ENCODE measurements around a stretch of chr10.

GRCh38 chr10:6163334-6163495, 39.5 kb upstream of the PFKFB3 start:
- PRO-cap, result no peak
- RAMPAGE, long total RNA, 4 experiments, result no peak in any of the 4 experiments

GRCh38 chr10:6179076-6180304, 23.2 kb upstream of the PFKFB3 start:
- PRO-cap, result no peak
- RAMPAGE, long total RNA, 4 experiments, result no peak in any of the 4 experiments

- PRO-cap, result no peak
- RAMPAGE, long total RNA, 4 experiments, result no peak in any of the 4 experiments
Measured at GRCh38 chr10:6220449-6220777, 17.7 kb downstream of the PFKFB3 start.

DNA sequence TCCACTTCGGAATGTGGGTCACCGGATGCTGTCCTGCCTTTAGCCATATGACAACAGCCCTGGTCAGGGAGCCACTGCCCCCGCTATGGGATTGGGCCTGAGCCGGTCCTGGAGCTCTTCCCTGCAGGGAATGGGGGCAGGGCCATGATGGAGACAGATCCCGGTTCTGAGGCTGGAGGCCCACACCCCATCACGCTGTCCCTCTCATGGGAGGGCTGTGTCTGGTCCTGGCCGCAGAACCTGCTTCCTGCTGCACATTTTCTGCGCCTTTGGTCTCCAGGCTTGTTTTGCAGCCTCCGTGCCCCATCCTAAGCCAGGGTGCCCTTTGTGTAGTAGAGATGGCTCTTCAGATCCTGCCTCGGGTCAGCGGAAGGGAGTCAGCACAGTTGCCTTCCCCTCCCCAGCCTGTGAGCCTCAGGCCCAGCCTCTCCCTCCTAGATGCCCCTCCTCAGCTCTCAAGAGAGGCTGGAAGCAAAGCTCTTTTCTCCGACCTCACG, 22.7 kb downstream of the PFKFB3 start:
- PRO-cap, result no peak
- RAMPAGE, long total RNA, 4 experiments, result no peak in any of the 4 experiments

GRCh38 chr10:6232527-6232917, 29.8 kb downstream of the PFKFB3 start:
- PRO-cap, result no peak
- RAMPAGE, long total RNA, 4 experiments, result no peak in any of the 4 experiments

- PRO-cap, result no peak
- RAMPAGE, long total RNA, 4 experiments, result no peak in any of the 4 experiments
Measured at GRCh38 chr10:6246736-6247308, 44.1 kb downstream of the PFKFB3 start.

DNA sequence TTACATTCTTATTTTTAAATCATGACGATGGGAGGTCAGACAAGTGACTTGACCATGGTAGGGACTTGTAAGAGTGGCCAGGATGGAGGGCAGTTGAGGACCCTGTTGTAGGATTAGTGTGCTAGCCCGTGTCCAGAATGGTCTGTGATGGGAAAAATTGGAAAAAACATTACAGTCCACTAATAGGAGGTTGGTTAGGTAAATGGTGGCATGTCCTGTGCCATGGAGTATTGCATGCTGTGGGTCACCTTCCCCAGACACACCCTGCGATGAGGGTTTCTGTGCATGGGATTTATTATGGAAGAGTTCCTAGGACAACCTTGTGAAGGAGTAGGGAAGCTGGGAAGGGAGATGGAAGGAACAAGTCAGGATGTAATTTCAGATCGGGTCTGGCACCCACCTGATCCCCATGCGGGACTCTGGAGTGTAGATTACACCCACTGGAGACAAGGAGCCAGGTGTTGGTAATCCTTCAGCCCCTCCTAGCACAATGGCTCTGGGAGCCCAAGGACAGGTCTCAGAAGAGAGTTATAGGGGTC, 54.8 kb downstream of the PFKFB3 start:
- PRO-cap, result no peak
- RAMPAGE, long total RNA, 4 experiments, result no peak in any of the 4 experiments

GRCh38 chr10:6274575-6274995, 71.9 kb downstream of the PFKFB3 start:
- PRO-cap, result no peak
- RAMPAGE, long total RNA, 4 experiments, result no peak in any of the 4 experiments

DNA sequence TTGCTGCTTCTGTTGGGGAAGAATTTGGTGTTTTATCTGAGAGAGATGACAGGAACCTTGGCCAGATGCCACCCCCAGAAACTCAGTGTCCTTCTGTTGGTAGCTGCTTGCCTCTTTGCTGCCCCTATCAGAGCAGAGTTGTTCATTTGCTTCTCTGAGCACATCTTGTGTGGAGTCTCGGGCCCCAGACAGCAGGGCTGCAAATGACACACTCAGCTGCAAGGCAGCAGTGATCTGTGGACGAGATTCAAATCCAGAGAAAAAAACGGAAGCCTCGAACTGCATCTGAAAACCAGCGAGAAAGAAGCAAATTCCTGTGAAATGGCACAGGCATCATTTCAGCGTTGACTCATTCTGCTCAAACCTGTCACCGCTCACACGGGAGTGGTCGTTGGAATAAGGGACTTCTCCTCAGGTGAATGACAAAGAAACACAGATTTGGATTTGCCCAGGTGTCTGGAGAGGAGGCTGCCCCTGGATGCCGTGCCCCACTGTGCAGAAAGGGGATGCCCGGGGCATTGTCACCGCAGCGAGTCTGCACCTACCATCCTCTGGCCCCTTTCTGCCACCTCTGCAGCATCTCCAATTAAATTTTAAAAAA, 144.7 kb downstream of the PFKFB3 start:
- PRO-cap, result no peak
- RAMPAGE, long total RNA, 4 experiments, result no peak in any of the 4 experiments

- PRO-cap, result no peak
- RAMPAGE, long total RNA, 4 experiments, result no peak in any of the 4 experiments
Measured at GRCh38 chr10:6401034-6402175, 178.7 kb downstream of the PRKCQ start.

DNA sequence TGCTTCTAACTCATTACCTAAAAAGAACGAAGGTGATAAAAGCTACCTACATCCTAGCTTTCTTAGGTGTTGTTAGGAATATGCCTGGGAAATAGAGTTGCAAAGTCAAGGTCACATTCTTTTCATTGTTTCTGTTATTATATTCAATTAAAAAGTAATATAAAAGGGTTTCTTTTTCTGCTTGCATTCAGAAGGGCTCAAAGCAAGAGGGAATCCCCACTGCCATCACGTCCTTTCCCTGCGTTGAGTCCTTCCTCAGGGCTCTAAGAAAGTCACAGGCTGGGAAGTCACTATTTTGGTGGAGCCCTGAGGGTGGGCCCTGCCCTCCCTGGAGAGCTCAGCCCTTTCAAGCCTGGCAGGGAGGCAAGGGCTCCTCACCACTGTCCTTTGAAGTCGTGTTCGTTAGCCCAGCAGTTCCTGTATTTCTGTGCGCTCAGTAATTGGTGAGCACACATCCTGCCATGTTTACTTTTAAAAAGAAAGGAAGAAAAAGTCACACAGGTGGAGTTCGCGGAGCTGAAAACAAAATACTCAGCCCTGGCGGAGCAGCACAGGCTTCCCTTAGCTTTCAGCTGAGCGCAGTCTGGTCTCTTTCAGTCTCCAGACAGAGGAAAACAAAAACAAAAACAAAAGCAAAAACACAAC, 37.2 kb downstream of the PRKCQ start:
- PRO-cap, result no peak
- RAMPAGE, long total RNA, 4 experiments, result no peak in any of the 4 experiments

DNA sequence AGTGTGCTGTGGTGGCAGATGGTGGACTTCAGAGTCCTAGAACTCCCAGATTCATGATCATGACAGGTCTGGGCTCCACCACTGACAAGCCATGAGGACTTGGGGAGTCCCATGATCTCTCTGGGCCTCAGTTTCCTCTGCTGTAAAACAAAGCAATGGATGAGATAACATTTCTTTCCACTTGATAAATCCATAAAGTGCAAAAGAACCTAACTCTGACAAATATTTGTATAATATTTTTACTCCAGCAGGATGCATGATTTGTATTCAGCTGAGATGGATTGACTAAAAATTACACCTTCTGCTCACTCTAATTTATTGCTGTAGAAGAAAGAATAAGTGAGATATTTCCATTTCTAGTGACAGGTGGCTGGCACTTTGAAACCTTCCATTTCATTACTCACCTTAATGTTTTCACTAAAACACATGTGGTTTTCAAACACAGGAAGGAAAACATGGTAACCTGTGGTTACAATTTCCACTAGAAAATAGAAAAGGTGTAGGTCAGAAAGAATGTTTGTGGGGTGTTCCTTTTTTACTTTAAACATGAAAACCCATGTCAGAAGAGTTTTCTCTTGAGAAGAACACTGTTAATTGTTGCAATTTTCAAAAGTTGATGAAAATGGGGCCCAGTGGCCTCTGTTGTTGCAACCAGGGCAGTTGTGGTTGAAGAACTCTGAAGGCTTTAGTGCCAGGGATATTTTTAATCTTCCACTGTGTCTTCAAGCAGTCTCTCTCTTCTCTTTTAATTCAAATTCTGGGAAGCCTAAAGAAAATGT, 12.0 kb upstream of the PRKCQ start:
- PRO-cap, result no peak
- RAMPAGE, long total RNA, 4 experiments, result no peak in any of the 4 experiments

- PRO-cap, result no peak
- RAMPAGE, long total RNA, 4 experiments, result no peak in any of the 4 experiments
Measured at GRCh38 chr10:6597374-6598002, 17.4 kb upstream of the PRKCQ start.

- PRO-cap, result unidirectional peak, plus-strand start at chr10:7264697
- RAMPAGE, long total RNA, 4 experiments, result no peak in any of the 4 experiments
Measured at GRCh38 chr10:7264066-7264960, 146.5 kb downstream of the SFMBT2 start.

DNA sequence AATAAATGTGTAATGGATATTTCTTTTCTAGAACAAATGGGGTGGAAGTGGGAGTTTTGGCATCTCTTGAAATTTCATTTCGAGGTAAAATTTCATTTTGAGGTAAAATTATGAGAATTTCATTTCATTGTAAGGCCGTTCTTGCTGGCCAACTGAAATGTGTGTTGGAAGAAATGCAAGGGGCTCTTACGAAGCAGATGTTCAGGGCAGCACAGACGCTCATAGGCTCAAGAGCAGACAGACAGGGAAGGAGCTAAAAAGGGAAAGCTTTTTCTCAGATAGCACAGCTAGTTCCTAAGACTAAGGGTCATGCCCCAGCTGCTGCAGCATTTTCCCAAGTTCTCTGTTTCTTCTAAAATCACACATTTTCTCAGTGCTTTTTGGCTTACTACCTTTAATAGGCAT, 65.1 kb upstream of the SFMBT2 start:
- PRO-cap, result unidirectional peak, minus-strand start at position 161 of the sequence
- RAMPAGE, long total RNA, 4 experiments, result no peak in any of the 4 experiments

GRCh38 chr10:7795508-7796265, 7.7 kb downstream of the ATP5F1C start:
- PRO-cap, result no peak
- RAMPAGE, long total RNA, 4 experiments, result no peak in any of the 4 experiments

GRCh38 chr10:7807329-7807777, 11.0 kb upstream of the TAF3 start:
- PRO-cap, result no peak
- RAMPAGE, long total RNA, 4 experiments, result no peak in any of the 4 experiments

GRCh38 chr10:8061057-8062126, 6.9 kb downstream of the GATA3 start:
- PRO-cap, result no peak
- RAMPAGE, long total RNA, 4 experiments, result no peak in any of the 4 experiments

DNA sequence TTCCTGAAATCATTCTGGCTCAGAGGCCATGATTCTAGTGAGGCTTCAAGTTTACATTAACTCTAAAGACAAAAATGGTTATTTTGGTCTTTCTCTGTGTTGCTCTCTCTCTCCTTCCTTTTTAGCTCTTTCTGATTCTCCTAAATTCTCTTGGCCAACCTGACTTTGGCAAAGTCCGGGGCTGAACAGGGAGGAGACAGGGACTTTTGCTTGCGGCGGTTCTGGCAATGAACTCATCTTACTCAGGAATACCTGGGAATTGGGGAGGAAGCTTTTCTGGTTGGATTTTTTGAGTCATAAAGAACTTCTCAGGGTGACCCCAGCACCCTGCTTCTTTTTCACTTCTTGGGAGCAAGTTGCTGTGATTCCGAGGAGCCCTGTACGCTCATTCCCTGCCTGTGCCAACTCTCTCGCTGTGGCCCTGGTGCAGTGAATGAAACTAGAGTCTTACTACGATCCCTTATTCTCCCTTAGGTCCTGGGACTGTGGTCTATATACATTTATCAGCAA, 16.0 kb downstream of the GATA3 start:
- PRO-cap, result no peak
- RAMPAGE, long total RNA, 4 experiments, result no peak in any of the 4 experiments

GRCh38 chr10:8407162-8407619, 352.7 kb downstream of the GATA3 start:
- PRO-cap, result no peak
- RAMPAGE, long total RNA, 4 experiments, result no peak in any of the 4 experiments

All from gastroesophageal sphincter (tissue), 4 donors.